ENCODE measurements around a stretch of chr2.

DNA sequence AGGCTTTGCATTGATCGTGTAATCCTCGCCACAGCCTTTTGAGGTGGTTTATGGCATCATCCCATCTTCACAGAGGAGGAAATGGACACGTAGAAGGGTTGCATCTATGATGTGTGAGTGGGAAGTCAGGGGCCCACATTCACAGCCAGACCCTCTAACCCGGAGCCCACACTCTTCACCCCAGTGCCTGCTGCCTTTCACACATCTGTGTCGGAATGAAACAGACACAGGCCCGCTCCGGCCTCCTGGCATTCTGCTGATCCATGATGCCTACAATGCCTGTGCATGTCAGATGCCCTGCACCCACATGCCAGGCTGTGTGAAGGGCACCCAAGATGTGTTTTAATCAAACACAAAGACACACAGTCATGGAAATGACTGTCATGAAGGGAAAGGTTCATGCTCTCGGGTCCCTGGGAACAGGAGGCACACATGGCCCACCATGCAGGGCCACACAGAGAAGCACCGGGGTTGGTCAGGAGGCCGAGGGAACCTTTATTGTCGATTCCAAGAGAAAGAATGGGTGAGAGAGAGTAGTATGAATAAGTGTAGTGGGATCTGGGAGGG is 48.4 kb upstream of the RPL31 start:
- RRBS, 2 experiments = 97 to 98% methylated on average over 4 to 6 of the region's 11 CpGs

- RRBS, 2 experiments = no CpG with 5 or more reads among the region's 10 CpGs
Measured at GRCh38 chr2:101029340-101030172, 27.5 kb downstream of the RPL31 start.

- RRBS, 2 experiments = no CpG with 5 or more reads among the region's 11 CpGs
Measured at GRCh38 chr2:101205537-101206076, 47.1 kb upstream of the CNOT11 start.

DNA sequence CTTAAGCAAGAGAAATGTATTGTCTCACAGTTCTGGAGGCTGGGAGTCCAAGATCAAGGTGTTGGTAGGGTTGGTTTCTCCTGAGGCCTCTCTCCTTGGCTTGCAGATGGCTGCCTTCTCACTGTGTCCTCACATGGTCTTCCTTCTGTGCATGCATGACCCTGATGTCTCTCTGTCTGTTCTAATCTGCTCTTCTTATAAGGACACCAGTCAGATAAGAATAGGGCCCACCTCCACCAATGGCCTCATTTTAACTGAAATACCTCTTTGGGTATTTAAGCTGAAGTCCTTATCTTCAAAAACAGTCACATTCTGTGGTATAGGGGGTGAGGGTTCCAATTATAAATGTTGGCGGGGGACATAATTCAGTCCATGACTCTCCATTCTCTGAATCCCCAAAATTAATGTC is 20.8 kb upstream of the CNOT11 start:
- RRBS, 2 experiments = no CpG with 5 or more reads among the region's 1 CpG

DNA sequence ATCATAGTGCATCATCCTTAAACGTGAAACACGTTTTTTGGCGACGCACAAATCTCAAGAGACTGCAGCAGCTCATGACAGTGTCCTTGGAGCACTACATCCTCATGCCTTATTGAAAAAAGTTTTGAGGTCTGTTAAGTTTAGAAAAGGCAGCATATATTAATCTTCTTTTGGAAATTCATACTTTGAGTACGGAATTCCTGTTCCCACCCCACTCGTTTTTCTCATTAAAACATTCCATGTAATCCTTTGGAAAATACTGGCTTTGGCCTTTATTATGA is 15.7 kb downstream of the CNOT11 start:
- RRBS, 2 experiments = no CpG with 5 or more reads among the region's 6 CpGs

DNA sequence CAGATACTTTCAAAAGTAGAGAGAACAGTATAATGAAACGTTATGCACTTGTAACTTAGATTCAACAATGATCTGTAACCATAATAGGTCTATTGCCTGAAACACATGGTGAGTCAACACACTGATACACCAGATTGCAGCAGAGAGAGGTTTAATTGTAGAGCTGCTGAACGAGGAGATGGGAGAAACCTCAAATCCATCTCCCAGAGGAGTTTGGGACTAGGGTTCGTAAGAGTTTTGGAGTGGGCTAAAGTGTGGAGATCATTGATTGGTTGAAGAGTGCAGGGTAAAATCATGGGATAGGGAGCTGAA is 2.5 kb upstream of the RNF149 start:
- RRBS, 2 experiments = no CpG with 5 or more reads among the region's 3 CpGs

- RRBS, 2 experiments = no CpG with 5 or more reads among the region's 7 CpGs
Measured at GRCh38 chr2:101473114-101473595, 1.8 kb downstream of the RFX8 start.

DNA sequence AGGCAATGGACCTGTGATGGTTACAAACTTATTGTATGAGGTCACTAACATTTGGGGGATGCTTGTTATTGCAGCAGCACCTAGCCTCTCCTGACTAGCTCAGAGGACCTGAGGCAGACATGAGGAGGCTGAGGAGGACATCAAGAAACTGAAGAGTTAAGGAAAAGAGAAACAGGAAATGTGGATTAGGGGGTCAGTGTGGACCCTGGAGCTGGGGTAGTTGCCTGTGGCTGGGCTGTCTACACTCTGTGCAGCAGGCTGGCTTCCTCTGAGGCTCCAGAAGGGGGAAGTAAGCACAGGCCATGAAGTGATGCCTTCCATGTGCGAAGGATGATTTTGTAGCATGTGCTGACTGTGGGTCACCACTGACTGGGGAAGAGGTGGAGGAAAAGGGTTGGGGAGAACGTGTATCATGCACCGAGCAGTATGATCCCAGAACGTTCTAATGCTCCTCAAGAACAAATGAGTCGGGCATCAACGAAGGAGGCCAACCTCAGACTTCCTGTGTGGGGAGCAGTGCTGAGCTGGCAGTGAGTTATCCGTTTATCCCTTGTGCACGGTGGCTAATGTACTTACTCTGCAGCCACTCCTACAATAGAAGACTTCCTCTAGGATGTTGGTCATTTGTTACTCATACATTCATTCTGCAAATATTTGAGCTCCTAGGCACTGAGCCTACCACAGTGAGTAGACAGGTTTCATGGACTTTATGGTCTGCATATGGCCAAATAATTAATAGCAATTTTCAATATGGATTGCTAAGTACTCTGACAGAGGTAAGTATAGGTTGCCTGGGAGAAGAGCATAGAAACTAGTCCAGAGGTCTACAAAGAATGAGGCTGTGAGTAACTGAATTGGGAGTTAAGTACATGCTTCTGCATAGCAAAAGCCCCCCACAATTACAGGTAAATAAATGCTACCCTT is 42.3 kb upstream of the RFX8 start:
- RRBS, 2 experiments = no CpG with 5 or more reads among the region's 8 CpGs

DNA sequence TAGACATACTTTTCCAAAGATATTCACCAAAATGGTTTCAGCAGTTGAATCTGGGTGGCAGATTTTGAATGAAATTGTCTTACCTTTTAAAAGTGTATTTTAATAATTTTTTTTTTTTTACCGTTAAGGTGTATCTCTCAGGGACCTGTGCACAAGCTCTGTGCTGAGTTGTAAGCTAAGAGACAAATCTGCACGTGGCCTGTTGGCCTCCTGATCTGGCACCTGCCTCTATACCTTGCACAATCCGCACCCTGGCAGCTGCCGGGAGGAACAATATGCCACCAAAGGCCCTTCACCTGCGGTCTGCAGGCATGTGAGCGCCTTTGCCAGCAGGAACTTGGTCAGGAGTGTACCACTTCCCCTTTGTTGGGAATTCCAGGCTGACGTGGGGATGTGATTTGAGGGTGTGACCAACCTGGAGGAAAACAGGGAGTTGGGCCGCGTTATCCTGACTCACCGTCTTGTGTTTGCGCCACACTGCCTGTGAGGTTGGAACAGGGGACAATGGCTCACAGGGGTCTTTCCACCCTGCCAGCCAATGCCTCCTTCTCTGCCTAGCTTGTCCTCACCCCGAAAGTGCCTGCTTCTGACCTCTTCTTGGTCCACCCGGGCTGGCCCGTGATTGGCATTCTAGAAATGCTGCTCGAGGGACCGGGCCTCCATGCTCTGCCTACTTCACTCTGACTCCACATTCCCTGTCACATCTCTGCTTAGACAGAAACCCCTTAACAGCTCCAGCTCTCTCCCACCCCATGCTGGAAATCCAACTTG is 67.2 kb upstream of the MAP4K4 start:
- RRBS, 2 experiments = no CpG with 5 or more reads among the region's 16 CpGs

GRCh38 chr2:101696439-101697120 is 927 bp upstream of the MAP4K4 start:
- RRBS, 2 experiments = 7 to 10% methylated on average over 3 to 6 of the region's 28 CpGs

DNA sequence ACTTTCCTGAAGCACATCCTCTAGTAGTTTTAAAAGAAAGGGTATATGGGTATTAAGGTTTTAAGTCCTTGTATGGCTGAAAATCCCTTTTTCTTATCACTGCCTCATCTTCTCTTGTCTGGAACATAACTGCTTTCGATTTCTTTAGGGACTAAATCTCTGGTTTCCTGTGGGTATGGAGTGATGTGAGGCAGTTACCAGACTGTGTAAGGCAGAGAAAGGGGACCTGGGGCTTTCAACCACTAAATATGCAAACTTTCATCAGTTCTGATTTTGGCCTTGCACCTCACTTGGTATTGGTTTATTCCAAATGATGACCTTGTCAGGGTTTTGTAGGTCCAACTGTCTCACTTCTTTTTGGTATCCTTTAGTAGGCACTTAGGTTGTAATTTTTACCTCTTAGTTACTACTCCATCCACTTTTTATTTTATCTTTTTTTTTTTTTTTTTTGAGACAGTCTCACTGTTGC is 9.3 kb downstream of the MAP4K4 start:
- RRBS, 2 experiments = no CpG with 5 or more reads among the region's 1 CpG

DNA sequence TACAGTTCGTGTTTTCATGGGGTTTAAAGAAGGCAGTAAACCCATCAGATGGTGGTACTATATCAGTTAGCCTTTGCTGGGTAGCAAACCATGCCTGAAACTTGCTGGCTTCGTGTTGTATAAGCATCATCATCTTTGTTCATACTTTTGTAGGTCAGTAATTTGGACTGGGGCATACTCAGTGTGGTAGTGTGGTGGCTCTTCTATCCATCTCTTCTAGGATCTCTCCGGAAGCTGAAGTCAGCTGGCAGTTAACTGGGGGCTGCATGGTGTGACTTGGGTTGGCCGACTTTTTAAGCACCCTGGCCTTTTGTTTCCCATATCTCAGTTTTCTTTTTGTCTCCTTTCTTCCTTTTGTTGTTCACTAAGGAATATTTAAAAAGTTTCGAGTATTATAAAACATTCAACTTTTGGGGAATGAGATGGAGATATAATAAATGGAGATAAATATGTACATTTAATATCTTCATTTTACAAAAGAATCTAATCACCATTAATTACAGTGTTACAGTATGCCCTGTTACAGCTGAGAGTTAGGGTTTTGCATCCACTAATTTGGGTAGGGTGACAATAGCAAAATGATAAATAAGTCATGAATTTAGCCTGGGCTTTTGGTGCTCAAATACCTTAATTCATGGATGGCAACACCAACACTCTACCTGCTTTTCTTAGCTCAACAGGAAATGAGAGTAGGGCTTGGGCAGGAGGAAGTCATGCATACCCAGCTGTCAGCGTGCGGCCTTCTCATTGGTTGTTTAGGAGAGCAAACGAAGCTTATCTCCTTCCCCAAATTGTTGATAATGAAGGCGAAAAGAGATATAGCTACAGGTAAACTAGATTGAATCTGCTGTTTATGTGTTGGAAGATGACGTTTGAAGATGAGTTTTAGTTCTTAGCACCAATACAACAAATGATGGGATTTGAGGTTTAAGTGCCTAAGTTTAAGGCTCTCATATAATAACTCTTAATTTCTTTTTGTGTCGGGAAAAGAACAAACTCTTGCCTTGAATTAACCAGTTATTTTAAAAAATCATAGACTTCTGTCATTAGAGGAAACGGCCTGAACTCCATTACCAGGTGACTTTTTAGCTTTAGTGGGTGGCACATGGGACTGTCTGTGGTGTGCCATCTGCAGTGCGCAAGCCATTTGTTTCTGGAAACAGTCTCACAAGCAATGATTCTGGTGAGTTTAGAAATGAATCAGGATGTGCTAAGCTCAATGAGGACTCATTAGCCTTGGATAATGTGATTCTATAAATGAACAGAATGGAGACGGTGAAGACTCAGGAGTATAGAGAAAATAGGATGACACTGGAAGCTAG is 19.5 kb downstream of the MAP4K4 start:
- RRBS, 2 experiments = no CpG with 5 or more reads among the region's 14 CpGs

- RRBS, 2 experiments = no CpG with 5 or more reads among the region's 8 CpGs
Measured at GRCh38 chr2:101781625-101782248, 84.2 kb downstream of the MAP4K4 start.

DNA sequence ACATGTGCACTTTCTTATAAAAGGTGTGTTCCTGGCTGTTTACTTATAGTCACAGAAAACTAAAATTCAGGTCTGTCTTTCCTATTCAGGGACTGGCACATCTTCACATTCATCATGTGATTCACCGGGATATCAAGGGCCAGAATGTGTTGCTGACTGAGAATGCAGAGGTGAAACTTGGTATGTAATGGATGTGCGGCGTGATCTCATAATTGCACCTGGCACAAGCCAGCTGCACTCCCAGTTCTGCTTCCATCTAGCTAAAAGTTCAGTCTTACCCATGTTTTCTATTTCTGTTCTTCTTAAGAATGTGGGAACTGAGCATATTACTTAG is 131.9 kb downstream of the MAP4K4 start:
- RRBS, 2 experiments = no CpG with 5 or more reads among the region's 3 CpGs

GRCh38 chr2:101835756-101836250 is 138.3 kb downstream of the MAP4K4 start:
- RRBS, 2 experiments = no CpG with 5 or more reads among the region's 6 CpGs

GRCh38 chr2:101875772-101876521 is 115.8 kb upstream of the IL1R2 start:
- RRBS, 2 experiments = no CpG with 5 or more reads among the region's 7 CpGs

DNA sequence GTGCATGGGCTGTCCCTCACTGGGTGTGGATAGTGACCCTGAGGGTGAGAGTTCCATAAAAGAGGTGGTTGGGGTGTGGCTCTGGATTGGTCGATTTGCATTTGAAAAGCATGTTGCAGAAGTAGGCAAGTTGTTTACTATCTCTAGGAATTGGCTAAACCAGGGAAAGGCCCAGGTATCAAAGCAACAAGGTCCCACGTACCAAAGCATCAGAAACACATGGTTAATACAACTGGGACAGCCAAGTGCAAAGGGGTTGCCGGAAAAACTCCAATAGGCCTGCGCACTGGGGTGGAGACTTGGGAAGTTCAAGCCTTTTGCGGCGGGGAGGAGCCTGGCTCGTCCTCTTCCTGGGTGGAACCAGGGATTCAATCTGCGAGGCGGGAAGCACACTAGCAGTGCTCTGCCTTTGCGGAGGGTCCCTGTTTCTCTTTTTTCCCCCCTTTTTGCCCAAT is 43.2 kb downstream of the IL1R2 start:
- RRBS, 2 experiments = no CpG with 5 or more reads among the region's 10 CpGs

DNA sequence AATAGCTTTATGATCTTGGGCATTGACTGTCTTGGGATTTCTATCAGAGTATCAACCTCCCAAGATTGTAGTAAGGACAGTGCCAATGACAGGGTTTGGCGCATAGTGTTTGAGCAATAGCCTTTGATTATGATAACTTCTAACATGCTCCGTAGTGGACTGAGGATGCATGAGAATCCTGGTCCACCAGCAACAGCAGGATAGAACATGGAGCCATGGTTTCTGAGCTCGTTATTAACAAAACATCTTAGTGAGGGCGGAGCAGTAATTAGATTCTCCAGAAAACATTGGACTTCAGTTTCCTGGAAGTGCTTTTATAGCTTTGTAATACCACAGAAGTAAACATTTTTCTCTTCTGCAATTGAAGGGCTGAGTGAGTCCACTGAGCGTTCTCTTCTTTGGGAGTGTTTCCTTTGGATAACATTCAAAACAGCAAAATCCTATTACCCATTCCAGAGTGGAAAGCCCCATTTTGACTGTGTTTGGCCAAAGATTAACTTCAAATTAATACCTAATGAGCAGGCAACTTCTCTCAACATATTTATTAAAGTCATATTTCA is 63.8 kb downstream of the IL1R2 start:
- RRBS, 2 experiments = no CpG with 5 or more reads among the region's 5 CpGs

DNA sequence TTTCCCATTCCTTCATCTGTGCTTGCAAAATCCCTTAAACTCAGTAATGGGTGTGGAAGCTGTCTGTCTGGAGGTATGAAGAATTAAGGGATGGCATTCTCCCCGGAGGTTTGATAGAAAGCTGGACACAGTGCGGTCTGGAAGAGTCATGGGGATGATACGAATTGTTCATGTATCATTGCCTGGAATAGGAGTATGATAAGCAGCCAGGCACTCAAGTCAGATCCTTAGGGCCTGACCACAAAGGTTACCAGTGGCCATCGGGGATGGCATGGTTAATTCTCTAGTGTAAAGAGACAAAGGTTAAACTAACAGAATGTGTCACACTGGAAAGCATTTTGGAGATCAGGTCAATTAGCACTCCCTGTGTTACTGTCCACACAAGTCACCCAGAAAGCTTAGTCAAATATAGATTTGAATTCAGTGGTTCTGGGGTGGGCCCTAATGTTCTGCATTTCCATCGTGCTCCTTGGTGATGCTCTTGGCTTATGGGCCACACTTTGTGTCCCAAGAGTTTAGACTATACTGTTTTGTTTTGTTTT is 41.8 kb upstream of the IL1R1 start:
- RRBS, 2 experiments = no CpG with 5 or more reads among the region's 5 CpGs

- RRBS, 2 experiments = no CpG with 5 or more reads among the region's 3 CpGs
Measured at GRCh38 chr2:102144434-102144733, 1.8 kb downstream of the IL1R1 start.